Melanocyte of skin (primary cell): ENCODE measurements around a stretch of chr10.

DNA sequence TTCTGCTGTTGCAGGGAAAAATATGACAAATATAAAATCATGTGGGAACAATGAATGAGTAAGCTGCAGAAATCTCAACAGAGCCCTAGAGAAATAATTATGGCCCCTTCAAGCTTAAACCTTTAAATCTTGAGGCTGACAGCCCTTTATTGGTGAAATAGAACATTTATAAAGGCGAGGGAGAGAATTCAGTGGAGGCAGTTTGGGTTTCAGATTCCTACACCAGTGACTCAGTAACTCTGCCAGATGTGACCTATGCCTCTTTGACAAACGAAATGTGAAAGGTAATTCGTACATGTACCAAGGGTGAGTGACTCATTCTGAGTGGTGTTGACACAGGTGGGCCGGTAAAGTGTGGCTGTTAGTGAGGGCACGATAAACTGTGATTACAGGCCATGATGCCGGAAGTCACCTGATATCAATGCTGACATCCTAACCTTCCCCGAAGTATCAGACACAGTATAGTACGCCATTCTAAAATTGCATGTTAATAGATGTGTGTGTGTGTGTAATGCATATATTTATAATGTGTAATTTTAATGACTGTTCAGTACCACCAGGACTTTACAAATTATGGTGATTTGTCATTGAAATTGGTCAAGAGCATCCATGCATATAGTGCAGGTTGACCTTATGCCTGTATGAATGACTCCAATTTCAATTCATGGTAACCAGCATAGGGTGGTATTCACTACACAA, 70.2 kb downstream of the NRP1 start:
- CAGE, long polyA plus RNA, 2 experiments: no peak in any of the 2 experiments

DNA sequence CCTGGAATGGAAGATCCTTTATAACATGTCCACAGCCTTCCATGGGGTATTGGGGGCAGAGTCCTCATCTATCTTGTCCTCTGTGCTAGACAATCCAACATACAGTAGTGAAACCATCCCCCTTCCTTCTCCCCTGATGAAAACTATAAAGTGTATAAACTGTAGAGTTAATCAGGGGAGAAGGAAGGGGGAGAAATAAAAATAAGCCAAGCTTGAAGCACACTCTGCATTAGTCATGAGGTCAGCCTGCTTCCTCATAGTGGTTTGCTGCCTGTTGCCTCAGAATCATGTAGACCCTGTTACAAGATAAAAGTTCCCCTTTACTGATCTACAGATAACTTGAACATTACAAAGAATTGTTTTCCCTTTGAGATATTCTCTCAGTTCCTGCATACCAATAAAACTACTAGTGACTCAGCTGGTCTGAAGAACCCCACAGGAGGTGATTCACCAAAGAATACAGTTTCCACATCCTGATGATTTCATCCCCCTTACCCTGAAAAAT, 31.3 kb upstream of the NRP1 start:
- CAGE, long polyA plus RNA, 2 experiments: no peak in any of the 2 experiments

DNA sequence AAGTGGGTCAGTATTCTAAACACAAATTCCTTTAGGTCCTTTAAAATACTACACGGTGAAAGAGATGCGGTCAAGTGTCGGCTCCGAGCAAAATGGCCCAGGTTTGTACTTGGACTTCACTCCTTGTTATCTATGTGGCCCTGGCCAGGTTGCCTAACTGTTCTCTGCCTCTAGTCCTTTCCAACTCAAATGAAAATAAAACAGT, 344.8 kb downstream of the PARD3 start:
- CAGE, long polyA plus RNA, 2 experiments: no peak in any of the 2 experiments

DNA sequence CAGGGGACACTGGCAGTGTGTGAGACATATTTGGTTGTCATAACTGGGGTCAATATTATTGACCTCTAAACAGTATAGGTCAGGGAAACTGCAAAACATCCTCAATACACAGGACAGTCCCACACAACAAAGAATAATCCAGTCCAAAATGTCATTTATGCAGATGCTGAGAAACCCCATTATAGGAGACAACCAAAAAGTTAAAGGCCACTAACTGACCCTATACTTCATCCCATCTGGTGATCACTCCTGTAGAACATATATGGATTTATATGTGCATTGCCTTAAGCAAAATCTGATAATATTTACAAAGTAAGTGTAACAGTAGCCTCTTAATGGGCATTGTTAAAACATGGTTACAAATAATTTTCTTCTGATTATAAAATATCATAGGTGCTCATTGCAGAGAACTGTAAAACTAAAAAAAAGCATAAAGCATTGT, 272.7 kb downstream of the PARD3 start:
- CAGE, long polyA plus RNA, 2 experiments: no peak in any of the 2 experiments

DNA sequence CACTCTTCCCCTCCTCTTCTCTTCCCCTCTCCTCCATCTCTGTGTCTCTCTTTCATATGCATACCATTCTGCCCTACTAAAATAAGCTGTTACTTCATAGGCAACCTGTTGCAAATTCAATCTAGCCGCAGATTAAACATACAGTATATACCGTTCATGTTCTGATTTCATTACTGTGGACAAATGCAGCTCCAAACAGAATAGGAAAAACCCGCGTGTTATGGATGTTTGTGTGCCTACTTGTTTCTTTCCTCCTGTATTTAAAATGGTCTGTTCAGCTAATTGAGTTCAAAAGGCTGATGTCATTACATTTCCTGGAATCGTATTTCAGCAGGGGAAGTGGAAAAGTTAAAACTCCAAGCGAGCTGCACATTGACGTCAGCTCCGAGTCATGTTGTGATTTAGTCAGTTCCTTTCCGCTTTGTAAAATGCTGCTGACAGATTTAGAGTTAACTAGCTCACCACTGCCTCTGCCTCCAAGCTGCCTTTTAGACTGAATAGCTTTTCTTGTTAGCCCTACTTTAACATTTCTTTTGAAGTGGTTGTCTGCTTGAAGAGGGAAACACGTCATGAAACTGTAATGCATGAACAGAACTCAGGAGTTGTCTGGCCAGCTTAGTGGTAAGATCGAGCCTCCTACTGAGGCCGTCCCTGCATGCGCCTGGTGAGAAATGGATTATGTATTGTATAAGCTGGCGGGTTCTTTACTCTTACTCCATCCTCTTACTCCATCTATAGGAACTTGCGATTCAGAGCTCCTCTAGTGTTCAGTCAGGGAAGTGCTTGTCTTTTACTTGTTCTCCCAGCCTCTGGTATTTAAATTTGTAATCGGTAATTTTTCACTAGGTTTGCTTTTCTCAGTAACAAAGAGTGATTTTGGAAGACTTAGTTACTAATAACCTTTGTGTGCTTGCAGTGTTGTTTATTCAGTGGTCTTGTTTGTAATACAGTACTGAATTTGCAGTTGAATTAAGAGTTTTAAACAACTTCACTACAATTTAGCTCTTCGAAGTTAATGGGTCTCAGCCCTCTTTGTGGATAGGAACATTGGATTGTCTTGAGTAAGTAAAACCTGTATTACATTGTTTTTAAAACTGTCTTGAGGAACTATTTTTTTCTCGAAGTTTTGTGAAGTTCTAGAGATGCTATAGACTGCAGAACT, 69.2 kb downstream of the CREM start:
- CAGE, long polyA plus RNA, 2 experiments: no peak in any of the 2 experiments

DNA sequence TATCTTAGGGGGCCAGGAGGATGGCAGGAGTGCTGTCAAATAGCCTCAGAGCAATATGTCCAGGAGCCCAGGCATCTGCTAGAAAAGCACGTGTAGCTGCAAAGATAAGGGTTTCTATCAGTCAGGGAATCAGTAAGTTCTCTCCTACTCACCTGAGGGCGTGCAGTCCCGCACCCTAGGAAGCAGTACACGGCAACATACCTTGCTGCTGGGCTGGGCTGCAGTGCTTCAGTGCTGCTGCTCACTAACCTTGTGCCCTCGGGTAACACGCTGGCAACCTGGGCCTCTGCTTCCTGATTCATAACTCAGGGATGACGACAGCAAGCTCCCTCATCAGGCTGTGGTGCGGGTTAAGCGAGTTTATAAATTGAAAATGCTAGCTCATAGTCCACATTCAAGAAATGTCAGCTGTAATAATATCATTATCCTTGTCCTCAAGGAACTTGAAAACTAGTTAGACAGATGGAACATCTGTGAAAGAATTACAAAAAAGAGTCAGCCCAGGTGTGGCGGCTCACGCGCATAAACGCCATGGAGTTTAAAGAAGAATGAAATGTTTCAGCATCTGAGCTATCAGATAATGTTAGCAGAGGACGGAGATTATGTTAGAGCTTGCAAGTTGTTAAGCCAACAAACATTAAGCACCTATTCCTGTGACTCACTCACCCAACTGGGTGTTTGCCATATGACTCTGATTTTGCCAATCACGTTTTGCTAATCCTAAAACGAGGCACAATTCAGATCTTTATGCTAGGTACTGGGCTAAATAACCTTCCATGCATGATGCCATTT, 29.3 kb upstream of the CCNY start:
- CAGE, long polyA plus RNA, 2 experiments: no peak in any of the 2 experiments

DNA sequence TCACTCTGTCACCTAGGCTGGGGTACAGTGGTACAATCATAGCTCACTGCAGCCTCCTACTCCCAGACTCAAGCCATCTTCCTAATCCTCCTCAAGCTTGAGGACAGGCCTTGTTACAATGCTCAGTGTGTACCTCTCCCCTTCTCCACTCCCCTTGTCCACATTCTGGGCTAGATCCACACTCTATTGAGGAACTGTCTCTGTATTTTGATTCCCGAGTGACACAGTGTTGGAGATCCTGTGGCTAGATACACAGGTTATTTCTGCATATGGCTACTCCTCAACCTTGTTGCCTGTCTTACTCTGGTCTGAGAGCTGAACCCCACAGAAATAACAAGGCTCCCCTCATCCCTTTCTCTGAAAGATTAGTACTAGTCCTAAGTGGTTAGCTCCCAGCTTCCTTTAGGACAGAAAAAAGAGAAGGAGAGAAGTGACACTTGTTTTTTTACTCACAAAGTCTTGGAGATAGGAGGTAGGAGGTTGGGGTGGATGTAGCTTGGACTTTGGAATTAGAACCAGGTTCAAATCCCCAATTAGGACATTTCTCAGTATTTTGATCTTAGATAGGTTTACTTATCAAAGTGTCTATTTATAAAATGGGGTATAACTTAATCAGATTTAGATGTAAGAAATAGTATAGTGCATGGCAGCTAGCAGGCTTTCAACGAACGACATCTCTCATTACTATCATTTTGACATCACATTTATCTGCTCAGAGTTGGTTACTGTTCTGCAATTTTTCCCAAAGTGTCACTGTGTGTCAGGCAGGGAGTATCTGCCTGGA, 3.0 kb upstream of the CCNY start:
- CAGE, long polyA plus RNA, 2 experiments: no peak in any of the 2 experiments

DNA sequence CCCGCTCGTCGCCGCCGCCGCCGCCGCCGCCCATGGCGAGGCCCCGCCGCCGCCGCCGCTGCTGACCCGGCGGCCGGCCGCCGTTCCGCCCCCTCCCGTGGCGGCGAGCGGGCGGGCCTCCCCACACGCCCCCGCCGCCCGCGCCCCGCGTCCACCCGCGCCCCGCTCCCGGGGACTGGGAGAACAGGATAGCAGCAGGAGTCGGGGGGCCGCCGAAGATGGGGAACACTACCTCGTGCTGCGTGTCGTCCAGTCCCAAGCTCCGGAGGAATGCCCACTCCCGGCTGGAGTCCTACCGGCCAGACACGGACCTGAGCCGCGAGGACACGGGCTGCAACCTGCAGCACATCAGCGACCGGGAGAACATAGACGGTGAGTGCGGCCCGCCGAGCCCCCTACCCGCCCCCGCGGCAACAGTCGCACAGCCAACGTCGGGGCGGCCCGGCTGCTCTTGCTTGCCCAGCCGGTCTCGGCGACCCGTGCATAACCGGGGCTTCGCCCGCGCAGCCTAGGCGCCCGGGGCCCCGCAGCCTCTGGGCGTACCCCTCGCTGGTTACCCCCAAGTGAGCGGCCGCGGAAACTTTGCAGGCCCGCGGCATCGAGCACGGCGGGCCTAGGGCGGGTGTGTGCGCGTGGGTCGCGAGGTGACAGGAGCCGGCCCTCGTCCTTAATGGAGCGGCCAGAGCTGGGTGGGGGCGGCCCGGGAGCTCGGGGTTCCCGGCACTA, 690 bp downstream of the CCNY start:
- CAGE, long polyA plus RNA, 2 experiments: no peak in any of the 2 experiments

- CAGE, long polyA plus RNA, 2 experiments: no peak in any of the 2 experiments
Measured at GRCh38 chr10:35341365-35341669, 5.0 kb downstream of the CCNY start.

DNA sequence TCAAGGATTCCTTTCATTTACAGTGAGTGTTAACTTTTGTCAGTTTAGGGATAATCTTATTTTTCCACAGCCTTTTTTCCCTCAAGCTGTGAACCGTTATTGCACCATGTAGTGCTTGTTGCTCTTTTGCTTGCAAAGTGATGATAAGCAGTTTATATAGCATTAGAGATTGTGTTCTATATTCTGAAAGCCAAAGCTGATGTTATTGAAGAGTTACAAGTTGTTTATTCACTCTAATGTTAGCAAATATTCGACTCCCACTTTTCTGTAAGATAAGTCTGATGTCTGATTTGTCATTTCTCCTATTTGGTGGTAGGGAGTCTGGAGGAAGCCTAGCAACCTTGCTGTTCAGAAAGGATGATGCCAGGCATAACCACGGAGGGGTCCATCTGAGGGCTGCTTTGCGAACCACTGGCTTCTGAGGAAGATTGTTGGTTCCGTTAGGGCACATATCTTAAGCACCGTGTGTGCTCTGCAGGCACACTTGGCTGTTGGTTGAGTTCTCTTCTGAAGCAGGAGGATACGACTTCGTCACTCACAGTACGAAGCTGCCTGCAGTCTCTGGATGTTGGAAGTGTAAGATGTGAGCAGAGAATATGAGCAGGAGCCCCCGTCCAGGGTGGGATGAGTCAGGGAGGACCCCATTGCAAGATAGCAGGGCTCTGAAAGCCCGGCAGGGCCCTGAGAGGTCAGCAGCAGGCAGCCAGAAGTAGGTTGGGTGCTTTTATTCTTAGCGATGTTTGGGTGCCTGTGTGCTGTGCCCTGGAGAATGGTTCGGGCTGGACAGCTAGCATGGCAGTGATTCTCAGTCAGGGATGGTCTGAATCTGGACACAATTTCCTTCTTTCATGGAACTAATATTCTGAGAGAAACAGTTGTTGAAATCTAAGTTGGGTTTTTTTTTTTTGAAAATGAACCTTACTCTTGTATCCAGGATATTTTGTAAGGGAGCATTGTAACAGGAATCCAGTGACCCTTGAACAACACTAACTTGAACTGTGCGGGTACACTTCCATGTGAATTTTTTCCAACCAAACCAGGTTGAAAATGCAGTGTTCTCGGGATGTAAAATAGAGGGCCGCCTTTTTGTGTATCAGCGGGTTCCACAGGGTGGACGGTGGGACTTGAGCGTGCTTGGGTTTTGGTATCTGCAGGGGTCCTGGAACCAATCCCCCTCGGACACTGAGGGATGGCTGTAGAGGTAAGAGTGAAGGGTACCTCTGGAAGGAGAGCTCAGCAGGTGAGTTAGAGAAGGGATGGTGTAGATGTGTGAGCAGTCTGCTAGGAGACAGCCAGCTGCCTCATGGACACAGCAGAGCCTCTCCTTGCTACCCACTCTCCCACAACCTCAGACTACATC, 12.2 kb downstream of the CCNY start:
- CAGE, long polyA plus RNA, 2 experiments: no peak in any of the 2 experiments

DNA sequence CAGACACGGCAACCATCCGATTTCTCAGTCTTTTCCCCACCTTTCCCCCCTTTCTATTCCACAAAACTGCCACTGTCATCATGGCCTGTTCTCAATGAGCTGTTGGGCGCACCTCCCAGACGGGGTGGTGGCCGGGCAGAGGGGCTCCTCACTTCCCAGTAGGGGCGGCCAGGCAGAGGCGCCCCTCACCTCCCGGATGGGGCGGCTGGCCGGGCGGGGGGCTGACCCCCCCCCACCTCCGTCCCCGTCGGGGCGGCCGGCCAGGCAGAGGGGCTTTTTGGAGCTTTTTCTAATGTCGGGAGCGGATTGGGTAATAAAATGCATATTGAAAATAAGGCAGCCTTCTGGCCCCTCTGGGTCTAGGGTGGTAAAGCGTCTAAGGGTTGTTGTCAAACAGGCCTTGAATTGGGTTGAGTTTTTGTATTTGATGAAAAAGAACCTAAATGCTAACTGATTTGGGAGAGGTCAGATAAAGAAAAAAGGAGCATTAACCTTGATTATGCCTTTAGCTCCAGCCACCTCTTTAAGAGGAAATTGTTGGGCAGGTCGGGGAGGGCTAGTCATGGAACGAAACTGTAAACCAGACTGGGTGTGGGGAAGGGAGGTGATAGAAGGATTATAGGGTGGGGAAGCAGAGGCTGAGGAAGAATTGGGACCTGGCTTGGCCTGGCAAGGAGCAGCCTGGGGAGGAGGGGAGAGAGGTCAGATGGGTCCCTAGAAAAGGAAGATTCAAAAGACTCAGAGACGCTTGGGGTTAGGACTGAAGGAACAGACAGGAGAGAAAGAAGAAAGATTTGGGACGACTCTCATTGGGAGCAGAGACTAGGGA, 70.5 kb downstream of the CCNY start:
- CAGE, long polyA plus RNA, 2 experiments: no peak in any of the 2 experiments

GRCh38 chr10:35569074-35569681, 36.0 kb upstream of the GJD4 start:
- CAGE, long polyA plus RNA, 2 experiments: no peak in any of the 2 experiments

DNA sequence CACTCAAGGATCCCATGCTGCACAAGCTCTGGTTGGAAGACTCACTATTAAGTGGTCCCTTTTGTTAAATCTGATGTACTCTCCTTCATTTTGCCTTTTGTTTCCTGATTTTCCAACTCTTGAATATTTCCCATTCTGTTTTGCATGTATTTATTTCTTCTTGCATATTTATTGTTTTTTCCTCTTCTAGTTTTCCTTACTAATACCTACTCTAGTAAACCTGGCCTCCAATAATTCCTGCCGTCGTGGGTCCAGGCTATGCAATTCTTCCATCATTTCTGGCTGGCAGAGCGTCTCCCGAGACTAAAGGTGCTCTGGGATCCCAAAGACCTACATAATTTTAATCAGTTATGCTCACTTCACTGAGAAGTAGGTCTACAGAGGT, 36.7 kb downstream of the ZNF248 start:
- CAGE, long polyA plus RNA, 2 experiments: no peak in any of the 2 experiments

DNA sequence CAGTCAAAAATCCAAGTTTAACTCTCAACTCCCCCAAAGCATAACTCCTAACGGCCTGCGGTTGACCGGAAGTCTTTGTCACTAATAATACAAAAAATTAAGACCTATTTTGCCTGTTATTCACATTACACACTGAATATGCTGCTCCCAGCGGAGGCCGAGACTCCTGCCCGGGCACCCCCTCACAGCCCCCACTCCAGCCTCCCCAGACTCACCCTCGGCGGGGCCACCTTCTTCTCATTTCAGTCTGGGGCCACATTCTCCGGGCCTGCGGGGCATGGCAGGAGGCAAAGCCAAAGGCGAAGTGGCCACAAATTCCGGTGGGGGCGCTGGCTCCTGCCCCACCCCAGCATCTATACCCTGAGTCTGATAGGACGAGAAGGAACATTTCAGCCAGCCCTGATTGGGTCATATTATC, 163.3 kb downstream of the ZNF33B start:
- CAGE, long polyA plus RNA, 2 experiments: no peak in any of the 2 experiments

DNA sequence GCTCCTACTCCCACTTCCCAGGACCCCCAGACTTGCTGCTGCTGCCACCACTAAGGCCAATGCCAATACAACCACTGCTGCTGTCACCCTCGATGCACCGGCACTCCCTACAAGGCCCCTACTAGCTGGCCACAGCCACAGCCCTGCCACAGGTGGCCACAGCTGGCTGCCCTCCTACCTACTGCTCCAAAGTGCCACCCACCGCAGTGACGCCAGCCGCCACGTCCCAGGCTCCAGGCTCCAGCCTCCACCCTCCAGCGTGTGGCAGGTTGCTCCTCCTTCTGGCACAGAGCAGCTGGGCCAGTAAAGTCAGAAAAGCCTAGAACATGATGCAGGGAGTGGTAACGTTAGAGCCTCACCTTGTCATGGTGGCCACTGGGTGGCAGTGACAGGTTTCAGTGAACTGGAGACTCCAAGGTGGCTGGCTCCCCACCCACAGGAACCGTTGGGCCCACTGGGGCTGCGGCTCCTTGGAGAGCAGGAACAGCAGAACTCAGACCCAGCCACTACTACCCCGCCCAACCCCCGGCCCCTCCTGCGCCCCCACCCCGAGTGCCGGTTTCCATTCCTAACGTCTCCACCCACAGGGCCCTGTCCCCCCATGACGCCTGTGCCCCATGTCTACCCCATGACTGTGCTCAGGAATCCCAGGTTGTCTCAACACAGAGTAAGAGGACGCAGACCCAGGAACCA, 52.1 kb upstream of the ZNF33B start:
- CAGE, long polyA plus RNA, 2 experiments: no peak in any of the 2 experiments

DNA sequence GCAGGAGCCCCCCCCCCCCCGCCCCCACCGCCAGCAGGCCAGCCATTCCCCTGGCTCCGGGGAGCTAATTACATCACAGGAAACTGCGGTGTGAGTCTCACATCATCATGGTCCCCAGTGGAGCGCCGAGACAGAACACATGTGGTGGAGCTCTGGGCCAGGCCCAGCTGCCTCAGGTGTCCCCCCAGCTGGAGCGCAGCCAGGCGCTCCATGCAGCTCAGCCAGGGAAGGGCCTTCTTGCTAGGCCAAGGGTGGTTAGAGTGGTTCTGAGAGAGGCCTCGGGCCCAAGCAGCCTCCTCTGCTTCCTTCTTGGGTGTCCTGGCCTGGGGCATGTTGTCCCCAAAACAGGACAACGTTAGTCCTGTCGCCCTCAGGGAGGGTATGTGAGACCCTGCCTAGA, 37.3 kb upstream of the RET start:
- CAGE, long polyA plus RNA, 2 experiments: no peak in any of the 2 experiments

- CAGE, long polyA plus RNA, 2 experiments: no peak in any of the 2 experiments
Measured at GRCh38 chr10:43374765-43375043, 3.3 kb downstream of the FXYD4 start.

DNA sequence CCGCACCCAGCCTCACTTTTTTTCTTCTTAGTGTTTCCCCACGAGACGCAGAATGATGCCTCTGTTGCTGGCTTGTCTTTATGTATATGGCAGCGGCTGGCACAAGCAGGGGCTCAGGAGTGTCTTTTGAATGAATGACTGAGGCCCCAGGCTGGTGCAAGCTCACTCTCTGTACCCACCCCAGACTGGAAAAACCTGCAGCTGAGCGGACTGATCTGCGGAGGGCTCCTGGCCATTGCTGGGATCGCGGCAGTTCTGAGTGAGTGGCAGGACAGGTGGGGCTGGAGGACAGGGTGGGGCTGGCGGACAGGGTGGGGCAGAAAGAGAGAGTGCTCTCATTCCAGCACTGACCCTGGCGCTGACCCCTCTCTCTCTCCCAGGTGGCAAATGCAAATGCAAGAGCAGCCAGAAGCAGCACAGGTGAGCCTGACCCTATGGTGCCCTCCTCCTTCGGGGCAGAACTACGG, 3.9 kb downstream of the FXYD4 start:
- CAGE, long polyA plus RNA, 2 experiments: no peak in any of the 2 experiments

- CAGE, long polyA plus RNA, 2 experiments: no peak in any of the 2 experiments
Measured at GRCh38 chr10:43377181-43377713, 5.8 kb downstream of the FXYD4 start.

DNA sequence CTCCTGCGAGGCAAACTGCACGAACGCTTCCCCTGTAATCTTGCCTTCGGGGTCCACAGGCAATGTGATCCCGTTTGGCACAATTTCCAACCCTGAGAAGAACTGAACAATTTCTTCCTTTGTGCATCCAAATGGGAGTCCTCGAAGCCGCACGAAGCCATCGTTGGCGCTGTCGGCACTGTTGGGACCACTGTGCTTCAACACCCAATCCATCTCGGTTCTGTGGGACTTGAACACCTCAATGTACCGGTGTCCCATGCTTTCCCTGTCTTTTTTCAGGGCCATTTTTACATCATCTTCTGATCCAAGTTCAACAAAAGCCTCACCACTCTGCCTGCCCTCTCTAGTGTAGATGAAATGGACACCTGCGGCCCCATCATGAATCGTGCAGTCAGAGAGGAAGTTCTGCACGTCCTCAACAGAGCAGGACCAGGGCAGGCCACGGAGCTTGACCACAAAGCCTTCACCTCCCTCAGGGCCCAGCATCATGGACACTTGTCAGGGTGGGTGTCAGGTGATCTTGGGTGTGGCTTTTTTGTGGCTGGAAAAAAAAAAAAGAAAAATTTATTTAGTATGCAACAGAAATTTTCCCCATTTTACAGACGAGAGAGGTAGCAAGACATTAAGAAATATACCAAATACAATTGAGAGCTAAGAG, 16.1 kb downstream of the FXYD4 start:
- CAGE, long polyA plus RNA, 2 experiments: no peak in any of the 2 experiments